UCH-1 (cell line): ENCODE results near the genes ARGFX, GOLGB1 and CASR.

GRCh38 chr3:120145589-120146057 is 51.4 kb upstream of the GSK3B start:
- RRBS: no CpG with 5 or more reads among the region's 3 CpGs

DNA sequence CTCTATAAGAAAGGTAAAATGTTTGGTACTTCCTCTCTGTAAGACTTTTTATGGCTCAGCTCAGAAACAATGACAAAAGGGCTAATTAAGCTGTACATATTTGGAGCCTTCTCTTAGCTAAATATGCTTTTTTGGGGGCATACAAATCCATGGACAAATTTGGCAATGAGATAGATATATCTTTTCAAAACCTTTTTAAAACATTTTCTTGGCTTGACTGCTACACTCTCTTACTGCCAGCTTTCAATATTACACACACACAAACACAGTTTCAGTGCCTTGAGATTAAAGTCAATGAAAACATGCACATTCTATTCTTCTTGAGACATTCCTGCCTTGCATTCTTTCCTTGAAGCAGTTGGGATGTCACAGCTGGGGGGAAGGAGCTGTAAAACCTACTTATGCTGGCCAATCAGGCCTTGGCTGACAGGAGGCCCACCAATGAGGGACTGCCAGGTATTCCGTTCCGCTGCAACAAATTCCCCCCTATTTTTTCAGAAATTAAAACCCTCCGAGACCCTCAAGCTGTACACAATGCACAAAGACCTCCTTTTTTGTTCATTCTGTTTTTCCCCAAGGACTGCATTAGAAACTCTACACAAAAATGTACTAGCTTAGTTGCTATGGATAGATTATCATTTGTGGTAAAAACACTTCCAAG is 18.7 kb downstream of the FSTL1 start:
- RRBS: no CpG with 5 or more reads among the region's 3 CpGs

GRCh38 chr3:120678112-120679072 is 3.6 kb downstream of the HGD start:
- RRBS: no CpG with 5 or more reads among the region's 10 CpGs

- RRBS: no CpG with 5 or more reads among the region's 3 CpGs
These were observed 74.4 kb downstream of the GTF2E1 start for GRCh38 chr3:120816880-120817442.

DNA sequence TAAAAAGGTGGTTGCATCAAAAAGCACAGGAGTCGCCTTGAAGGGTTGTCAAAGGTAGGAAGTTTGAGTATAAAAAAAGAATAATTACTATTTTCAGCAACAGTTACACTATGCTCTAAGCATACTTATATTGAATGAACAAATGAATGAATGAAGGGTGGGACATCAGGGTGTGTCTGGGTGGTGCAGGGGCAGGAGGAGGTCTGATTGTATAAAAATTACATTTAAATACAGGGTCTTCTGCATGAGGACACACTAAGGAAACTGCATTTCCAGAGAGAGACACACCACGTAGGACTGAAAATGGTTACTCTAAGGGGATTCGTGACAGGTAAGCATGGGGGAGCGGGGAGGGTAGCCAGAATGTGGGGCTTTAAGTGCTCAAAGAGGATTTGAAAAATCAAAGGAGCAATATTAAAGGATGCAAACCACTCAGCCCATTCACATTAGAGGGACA is at the start of gene ARGFX:
Gene ARGFX (plus strand): TSS at position 267 of the 457 bp plus-strand sequence.
- RRBS: no CpG with 5 or more reads among the region's 4 CpGs

DNA sequence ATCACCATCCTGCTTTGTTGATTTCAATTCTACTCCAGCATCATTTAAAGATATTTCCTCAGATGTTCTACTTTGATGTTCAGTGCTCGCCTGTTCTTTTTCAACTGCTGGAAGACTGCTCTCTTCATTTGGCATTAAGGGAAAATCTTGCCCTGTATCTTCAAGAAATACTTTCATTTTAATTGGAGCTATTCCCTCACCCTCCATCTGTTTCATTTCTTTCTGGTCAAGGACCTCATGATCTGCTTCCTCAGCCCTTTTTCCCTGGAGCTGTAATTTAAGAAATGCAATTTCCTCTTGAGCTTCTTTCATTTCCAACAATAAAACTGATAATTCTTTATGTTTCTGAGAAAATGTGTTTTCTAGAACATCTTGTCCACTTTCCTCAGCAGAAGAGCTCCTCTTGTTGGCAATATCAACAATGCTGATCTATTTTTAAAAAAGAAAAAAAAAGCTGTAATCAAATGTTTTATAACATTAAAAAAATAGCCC is 37.8 kb upstream of the HCLS1 start:
- RRBS: no CpG with 5 or more reads among the region's 1 CpG

- RRBS: 4% methylated on average over 8 of the region's 55 CpGs
These were observed at the start of gene GOLGB1 for GRCh38 chr3:121748757-121749785. GOLGB1 (minus strand) TSS chr3:121749741.

- RRBS: no CpG with 5 or more reads among the region's 3 CpGs
These were observed 7.9 kb upstream of the GOLGB1 start for GRCh38 chr3:121757348-121758014.

- RRBS: no CpG with 5 or more reads among the region's 4 CpGs
These were observed 1.0 kb downstream of the EAF2 start for GRCh38 chr3:121836034-121836404.

DNA sequence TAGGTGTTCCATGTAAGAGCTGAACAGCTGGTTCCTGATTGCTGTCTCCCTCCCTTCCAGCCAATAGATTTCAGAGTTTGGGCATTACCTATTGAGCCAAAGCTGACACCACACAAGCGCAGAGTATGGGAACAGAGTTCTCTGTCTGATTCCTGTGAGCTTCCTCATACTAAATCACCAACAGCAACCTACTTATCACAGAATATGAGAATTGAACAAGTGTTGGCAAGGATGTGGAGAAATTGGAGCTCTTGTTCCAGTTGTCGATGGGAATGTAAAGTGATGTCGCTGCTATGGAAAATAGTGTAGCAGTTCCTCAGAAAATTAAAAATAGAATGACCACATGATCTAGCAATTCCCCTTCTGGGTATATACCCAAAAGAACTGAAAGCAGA is 33.3 kb downstream of the CD86 start:
- RRBS: no CpG with 5 or more reads among the region's 3 CpGs

DNA sequence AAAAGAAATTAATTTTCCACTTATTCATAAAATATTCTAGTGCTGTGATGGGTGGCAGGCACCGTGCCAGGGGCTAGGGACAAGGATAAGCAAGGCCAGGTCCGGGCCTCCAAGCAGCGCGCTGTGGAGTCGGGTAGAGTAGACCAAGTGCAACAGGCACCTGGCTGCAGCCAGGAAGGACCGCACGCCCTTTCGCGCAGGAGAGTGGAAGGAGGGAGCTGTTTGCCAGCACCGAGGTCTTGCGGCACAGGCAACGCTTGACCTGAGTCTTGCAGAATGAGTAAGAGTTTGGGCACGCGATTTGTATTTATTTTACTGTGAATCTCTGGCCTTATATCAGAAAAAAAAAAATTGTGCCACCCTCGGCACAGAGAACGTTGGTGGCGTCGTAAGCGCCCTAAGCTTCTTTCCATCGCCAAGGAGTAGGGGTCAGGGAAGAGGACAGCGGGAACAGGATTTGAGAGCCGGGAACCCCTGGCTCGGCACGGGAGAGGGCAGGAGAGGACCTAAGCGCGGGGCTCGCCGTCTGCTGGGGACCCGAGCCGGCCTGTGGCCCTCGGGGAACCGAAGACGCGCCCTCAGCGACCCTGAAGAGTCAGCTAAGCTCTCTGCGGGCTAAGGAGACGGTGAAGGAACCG is at the start of gene CASR:
Gene CASR (plus strand): TSS at position 136 of the 638 bp plus-strand sequence.
- RRBS: 70% methylated on average over 16 of the region's 38 CpGs

DNA sequence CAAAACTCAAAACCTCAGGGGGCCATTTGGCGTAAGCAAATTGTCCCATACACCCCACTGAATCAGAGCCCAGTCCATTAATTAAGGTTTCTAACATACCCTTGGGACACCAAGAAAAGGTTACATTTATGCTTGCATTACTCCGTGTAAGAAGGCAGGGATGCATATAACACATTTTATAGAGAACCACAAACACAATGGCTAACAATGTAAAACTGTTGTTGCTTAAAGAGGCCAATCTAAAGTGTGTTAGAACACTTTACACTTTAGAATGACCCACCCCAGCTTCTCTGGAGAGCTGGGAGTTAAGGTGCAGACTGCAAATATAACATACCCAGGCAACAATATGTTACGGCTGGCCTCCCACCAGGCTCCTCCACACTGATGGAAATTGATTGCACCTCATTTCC is 23.2 kb downstream of the SEMA5B start:
- RRBS: no CpG with 5 or more reads among the region's 3 CpGs

- RRBS: no CpG with 5 or more reads among the region's 7 CpGs
These were observed 8.2 kb upstream of the PDIA5 start for GRCh38 chr3:123058627-123059018.

GRCh38 chr3:123085364-123085958 is 18.6 kb downstream of the PDIA5 start:
- RRBS: no CpG with 5 or more reads among the region's 9 CpGs

DNA sequence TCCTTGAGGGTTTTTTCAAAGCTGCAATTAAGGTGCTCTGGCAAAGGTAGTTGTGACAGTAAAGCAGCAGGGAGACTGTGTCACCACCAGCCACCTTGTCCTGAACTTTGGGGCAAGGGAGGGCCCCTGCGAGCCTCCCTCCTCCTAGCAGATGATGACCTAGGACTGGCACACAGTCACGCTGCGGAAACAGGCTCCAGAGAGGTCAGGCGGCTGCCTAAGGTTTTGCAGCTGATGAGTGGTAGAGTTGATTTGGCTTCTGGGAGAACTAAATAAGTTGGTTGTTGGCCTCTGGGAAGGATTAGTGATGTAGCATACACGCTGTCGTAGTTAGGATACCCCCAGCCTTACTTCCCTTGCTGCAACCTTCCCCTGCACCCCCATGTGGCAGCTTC is 62.7 kb downstream of the PDIA5 start:
- RRBS: no CpG with 5 or more reads among the region's 6 CpGs

GRCh38 chr3:123138748-123139589 is 62.8 kb upstream of the SEC22A start:
- RRBS: no CpG with 5 or more reads among the region's 10 CpGs

- RRBS: no CpG with 5 or more reads among the region's 10 CpGs
These were observed 57.8 kb upstream of the SEC22A start for GRCh38 chr3:123143691-123144553.

DNA sequence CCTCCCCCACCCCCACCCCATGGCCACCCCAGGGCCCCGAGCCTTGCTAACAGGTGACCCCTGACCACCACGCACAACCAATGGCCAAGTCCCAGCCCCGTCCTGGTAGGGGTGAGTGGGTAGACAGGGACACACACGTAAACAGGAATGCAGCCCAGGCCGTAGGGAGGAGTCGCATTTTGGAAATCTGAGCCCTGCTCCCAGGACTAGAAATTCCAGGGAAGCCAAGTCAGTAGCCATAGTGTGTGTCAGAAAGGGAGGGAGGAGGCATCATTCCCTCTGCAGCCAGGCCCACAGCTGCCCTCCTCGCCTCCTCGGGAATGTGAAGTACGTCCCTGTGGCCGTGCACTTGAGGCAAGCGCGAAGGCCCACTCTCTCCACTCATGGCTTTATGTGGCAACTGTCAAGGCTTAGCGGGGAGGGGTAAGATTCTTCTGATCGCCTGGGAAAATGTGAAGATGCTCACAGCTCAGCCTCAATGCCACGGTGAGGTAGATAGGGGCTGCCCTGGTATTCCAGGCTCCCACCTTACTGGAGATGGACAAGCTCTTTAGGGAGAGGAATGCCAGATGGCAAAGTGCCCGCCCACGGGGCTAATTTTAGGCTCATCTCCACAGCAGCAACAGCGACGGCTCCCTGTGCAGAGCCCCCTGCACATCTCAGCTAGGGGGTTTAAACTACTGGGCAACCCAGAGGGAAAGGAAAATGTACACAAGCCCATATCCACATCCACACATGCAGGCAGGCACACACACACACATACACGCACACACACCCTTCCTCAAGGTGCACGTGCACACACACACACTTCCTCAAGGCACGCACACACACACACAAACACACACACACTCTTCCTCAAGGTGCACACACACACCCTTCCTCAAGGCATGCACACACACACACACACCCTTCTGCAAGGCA is 65.6 kb downstream of the ADCY5 start:
- RRBS: no CpG with 5 or more reads among the region's 22 CpGs

GRCh38 chr3:123404186-123405638 is 44.2 kb downstream of the ADCY5 start:
- RRBS: no CpG with 5 or more reads among the region's 21 CpGs

- RRBS: no CpG with 5 or more reads among the region's 14 CpGs
These were observed 668 bp downstream of the HACD2 start for GRCh38 chr3:123584222-123584547.